ENCODE measurements around a stretch of chr16.

DNA sequence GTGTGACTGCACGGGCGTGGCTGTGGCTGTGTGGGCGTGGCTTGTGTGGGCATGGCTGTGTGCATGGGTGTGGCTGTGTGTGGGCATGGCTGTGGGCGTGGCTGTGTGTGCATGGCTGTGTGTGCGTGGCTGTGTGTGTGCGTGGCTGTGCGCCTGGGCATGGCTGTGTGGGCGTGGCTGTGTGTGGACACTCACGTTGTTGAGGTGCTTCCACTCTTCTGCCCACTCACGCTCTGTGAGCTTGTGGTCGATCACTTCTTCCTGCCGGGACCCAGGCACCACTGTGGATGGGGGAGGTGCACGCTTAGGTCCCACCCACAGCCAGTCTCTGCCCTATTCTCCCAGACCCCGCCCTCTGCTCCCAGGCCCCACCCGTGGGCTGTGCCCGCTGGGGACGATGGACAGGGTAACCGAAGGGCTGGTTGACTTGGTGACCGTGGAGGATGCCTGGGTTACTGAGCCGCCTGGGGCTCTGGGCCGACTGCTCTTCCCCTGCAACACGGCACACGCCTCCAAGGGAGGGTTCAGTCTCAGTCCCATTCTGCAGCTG is 16.1 kb upstream of the PABPN1L start:
- RRBS: no CpG with 5 or more reads among the region's 23 CpGs

DNA sequence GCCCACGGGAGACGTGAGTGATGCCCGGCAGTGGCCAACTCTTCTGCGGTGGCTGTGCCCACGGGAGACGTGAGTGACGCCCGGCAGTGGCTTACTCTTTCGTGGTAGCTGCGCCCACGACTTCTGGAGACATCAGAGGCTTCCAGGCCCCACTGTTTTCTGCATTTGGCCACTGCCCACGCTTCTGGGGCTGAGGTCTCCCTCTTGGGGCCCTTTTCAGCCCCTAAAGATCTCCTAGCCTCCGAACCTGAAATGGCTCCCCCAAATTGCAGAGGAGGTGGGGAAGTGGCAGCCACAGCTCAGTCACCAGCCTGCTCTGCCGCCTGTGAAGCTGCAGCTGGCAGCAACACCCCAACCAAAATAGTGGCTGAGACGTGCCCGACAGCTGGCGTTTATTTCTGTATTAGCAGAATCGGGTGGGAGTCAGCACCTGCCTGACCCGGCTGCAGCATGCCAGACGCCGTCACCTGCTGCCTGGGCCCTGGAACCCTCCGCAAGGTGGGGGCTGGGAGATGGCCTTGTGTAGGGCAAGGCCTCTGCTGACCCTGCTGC is 17.3 kb upstream of the PABPN1L start:
- RRBS: no CpG with 5 or more reads among the region's 22 CpGs

DNA sequence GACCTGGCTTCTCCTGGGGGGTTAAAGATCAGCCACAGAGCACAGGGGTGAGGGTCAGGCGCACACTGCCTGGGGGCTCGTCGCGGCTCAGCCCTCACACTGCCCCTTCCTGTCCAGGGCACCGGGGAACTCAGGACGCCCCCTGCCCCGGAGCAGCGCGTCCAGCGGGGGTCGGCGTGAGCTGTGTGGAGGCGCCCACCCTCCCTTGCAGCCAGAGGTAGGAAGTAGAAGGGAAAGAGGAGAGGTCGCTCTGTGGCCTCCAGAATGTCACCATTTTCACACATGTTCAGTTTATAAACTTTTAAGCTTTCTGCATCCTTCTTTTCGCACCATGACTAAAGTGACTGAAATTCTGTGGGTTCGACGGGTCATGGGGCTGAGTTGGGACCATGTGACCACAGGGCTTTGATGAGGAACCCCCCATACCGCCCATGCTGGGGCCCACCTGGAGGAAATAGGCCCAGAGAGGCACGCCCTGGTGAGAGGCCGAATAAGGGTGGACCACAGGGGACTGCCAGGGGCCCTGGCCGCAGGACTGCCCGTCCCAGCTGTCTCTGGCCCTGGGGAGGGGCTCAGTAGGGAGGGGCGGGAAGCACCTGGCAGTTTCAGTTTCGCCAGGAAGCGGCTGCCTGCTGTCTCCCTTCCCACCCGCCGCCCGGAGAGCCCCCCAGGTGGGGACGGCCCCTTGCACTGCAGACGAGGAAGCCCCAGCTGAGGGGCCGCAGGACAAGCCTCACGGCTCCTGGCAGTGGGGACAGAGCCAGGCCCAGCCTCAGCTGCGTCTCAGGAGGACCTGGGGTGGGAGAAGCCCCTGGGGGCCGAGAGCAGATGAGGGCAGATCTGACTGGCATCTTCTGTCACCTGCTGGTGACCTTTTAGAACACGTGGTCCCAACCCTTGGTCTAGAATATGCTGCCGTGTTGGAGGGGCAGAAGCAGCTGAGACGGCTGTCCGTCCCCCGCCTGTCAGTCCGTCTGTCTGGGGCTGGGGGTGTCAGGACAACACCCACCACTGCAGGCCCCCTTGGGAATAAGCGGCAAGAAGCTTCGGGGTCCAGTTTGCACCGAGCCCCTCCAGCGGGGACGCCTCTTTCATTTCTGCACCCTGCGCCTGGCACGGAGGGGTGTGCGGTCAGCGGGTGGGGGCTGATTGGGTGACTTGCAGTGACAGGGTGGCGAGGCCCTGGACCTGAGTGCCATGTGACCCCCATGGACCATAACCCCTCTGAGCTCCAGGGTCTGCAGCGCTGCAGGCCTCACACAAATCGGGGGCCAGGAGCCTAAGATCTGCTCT is 8.9 kb downstream of the CBFA2T3 start:
- RRBS: no CpG with 5 or more reads among the region's 52 CpGs

DNA sequence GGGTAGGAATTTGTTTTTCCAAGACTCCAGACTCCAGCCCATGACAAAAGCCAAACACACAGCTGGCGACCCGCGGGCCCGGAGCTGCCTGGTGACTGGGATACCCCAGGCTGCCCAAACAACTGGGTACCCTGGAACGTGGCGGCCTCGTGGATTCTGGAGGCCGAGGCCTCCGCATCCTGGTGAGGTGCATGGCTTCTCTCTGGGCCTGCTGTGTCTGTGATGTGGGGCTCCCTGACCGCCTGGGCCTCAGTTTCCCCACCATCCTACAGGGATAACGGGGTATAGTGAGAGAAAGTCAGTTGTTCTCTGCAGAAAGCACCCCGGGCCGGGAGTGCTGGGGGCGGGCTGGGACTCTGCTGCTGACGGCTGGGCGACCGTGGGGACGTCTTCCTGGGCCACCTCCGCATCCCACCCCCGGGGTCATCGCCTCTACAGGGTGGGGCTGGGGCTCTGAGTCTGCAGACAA is 15.1 kb upstream of the CBFA2T3 start:
- RRBS: 63% methylated on average over 6 of the region's 21 CpGs

- RRBS: no CpG with 5 or more reads among the region's 41 CpGs
Observed at GRCh38 chr16:89052273-89052847, 41.3 kb upstream of the ACSF3 start.

DNA sequence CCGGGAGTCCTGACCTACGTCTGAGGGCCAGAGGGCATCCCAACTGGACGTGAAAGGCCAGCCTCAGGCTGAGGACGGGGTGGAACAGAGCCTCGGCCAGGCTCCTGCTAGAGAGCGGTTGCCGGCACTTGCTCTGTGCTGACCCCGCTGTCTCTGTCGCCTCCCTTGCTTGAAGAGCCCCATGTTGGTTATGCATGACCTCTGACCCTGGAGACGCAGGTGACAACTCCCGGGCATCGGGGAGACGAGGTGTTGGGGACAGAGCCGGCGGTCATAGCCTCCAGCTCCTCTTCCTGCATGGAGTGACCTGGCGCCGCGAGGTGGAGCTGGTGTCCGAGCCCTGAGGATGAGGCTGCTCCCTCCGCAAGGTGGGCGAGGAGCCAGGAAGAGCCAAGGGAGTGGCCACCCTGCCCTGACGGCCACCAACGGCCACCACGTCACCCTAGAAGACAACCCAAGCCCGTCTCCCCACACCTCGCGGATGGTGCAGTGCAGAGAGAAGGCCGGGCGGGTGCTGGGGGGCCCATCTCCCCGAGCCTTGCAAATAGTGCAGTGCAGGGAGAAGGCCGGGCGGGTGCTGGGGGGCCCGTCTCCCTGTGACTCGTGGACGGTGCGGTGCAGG is 40.3 kb upstream of the ACSF3 start:
- RRBS: 67% methylated on average over 4 of the region's 36 CpGs

DNA sequence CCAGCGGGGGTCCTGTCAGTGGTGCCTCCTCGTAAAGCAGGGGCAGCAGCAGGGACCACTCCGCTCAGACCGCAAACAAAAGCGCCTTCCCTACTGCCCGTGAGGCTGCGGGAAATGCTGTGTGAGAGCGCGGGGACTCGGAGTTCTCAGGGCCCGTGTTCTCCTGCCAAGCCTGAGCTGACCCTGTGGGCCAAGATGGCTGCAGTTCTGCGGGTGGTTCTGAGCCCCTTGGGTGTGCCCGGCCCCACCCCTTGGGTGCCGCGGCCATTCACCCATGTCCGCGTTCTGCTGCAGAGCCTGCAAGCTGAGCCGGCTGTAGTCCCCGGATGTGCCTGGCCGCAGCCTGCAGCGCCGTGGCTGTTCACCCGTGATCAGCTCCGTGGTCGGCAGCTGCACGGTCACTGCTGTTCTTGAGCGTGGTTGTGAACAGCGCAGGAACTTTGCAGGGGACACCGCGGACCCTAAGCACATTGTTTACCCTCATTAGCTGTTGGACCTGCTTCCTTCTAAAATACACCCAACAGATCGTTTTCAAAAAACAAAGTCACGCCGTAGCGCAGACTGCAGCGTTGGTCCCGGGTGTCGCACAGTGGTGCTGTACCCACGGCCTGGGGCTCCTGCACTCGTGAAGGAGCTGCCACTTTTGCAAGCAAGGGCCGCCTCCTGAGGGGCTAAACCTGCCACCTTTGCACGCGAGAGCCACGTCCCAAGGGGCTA is 20.1 kb downstream of the ACSF3 start:
- RRBS: no CpG with 5 or more reads among the region's 43 CpGs

GRCh38 chr16:89154157-89154740 is 17.3 kb upstream of the CDH15 start:
- RRBS: no CpG with 5 or more reads among the region's 20 CpGs

DNA sequence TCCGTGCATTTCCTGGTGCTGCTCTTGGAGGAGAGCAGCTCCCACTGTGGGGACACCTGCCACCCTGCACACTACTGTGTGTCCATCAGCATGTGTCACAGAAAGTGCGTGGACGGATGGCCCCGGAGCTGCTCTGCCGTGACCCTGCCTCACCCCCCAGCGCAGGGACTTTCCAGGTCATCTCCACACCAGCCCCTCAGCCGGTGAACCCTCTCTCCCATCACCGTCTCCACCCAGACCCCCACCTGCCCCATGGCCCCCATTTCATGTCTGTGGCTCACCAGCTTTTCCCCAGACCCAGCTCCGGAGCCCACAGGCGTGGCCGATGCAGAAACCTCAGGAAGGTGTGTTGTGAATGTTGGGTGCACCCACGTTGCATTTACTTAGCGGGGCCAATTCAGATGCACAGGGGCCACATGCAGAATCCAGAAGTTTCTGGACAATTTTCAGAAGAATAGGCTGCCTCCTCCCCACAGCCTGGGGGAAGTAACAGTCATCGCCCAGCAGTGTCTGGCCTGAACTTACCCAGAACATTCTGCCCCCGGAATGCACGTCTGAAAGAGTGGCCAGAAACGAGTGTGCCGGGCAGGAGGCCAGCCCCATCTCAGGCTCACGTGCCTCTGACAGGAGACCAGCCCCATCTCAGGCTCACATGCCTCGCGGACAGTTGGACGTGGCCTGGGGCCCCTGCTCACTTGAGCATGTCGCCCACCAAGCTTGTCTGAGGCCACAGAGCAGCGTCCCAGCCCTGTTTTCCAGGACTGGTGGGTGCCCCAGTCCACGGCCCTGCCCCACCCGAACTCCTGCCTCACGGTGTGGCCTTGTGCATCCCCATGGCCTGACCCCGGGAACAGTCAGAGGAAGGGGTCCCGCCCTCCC is 16.6 kb upstream of the CDH15 start:
- RRBS: 24% methylated on average over 8 of the region's 29 CpGs

DNA sequence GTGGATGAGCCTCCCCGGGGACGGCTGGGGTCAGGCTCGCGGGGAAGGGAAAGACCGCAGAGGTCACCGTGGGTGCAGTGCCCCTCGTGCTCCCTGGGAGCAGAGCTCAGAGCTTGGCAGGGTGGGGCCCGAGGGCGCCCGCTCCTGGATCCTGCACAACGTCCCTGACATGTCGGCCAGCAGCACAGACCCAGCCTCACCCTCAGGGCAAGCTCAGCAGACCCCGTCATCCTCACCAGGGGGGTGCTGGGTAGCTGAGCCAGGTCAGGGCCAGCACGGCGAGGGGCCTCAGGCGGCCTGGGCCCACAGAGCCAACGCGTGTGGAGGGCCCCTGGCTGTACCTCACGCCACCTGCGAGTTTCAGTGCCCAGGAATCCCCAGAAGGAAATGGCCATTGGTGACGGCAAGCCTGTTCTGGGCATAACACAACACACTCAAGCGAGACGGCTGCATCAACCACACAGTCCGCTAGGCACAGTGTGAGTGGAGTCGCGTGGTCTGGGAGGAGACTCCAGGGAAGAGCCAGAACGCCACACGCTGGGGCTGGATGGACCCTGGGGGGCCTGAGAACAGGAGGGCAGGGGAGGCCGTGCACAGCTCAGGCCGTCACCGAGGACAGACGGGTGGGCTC is 60.2 kb downstream of the ZNF778 start:
- RRBS: no CpG with 5 or more reads among the region's 32 CpGs

DNA sequence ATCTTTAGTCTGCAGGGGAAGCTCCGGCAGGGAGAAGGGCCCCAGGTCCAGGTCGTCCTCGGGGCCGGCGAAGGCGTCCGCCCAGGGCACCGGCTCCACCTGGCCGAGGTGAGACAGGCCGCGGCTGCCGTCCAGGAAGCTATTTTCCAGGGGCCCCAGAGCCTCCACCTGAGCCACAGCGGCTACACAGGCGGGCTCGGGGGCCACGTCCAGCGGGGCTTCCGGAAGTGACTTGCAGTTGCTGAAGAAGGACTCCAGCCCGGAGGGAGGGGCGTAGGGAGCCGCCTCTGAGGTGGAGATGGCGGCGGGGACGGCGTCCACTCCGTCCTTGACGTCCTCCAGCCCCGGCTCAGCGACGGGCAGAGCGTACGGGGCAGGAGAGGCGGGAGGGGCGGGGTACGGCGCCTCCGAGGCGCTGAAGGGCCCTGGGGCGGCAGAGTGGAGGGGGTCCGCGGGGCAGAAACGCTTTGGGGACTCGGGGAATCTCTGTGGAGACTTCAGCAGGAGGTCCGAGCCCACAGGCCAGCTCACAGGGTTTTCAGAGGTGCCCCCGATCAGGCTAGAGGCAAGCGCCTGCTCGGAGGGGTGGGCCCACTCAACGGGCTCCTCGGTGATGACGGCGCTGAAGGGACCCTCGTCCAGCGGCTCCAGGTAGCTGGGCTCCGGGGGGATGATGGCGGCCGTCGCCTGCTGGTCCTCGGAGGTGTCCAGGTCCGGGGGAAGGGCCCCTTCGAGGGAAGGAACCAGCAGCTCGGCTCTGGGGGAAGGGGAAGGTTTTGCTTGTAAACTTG is 62.8 kb downstream of the ZNF778 start:
- RRBS: 92% methylated on average over 11 of the region's 61 CpGs

- RRBS: no CpG with 5 or more reads among the region's 15 CpGs
Observed at GRCh38 chr16:89316069-89316791, 98.7 kb downstream of the ZNF778 start.

DNA sequence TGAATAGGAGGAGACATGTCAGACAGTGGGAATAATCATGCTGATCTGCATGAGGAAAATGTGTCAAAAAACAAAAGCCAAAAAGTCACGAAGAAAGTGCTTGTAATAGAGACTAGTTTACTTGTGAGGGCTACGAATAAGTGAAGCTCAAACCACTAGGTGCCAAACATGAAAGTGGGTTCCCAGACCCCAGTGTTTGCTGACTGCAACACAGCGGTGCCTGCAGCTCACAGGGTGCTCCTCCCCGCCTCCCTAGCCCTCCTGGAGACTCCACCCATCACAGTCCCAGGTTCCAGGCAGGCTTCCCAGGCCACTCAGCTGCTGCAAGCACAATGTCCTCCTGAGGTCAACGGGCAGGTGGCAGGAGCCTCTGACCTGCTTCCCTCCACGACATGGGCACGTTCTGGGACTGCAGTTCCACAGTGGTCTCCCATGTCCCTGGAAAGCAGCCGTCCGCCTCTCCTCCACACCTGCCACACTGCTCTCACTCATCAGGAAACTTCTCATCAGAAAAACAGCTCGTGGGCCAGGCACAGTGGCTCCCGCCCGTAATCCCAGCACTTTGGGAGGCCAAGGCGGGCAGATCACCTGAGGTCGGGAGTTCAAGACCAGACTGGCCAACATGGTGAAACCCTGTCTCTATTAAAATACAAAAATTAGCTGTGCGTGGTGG is 96.4 kb downstream of the ANKRD11 start:
- RRBS: no CpG with 5 or more reads among the region's 15 CpGs

- RRBS: no CpG with 5 or more reads among the region's 27 CpGs
Observed at GRCh38 chr16:89395720-89396729, 94.3 kb downstream of the ANKRD11 start.

DNA sequence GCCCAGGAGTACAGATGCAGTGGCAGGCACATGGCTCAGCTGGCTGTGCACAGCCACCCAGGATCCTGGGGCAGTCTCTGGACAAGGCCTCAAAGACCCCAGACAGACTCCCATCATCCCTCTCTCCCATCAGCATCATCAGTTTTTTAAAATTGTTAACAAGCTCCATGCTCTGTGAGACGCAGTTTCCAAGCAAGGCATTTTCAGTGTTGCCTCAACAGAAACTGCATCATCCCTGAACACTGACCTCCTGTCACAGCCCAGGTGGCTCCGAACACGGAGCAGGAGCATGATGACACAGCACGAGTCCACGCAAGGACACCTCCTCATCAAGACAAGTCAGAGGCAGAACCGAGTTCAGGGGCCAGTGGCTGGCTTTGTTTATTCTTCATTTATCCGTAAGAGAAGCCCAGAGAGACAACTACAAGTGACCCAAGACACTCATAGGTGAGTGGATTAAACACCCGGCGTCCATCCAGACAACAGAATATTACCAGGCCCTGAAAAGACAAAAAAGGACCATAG is 91.4 kb downstream of the ANKRD11 start:
- RRBS: no CpG with 5 or more reads among the region's 9 CpGs

GRCh38 chr16:89417230-89417867 is 73.0 kb downstream of the ANKRD11 start:
- RRBS: no CpG with 5 or more reads among the region's 11 CpGs

GRCh38 chr16:89438939-89439276 is 51.5 kb downstream of the ANKRD11 start:
- RRBS: no CpG with 5 or more reads among the region's 4 CpGs

DNA sequence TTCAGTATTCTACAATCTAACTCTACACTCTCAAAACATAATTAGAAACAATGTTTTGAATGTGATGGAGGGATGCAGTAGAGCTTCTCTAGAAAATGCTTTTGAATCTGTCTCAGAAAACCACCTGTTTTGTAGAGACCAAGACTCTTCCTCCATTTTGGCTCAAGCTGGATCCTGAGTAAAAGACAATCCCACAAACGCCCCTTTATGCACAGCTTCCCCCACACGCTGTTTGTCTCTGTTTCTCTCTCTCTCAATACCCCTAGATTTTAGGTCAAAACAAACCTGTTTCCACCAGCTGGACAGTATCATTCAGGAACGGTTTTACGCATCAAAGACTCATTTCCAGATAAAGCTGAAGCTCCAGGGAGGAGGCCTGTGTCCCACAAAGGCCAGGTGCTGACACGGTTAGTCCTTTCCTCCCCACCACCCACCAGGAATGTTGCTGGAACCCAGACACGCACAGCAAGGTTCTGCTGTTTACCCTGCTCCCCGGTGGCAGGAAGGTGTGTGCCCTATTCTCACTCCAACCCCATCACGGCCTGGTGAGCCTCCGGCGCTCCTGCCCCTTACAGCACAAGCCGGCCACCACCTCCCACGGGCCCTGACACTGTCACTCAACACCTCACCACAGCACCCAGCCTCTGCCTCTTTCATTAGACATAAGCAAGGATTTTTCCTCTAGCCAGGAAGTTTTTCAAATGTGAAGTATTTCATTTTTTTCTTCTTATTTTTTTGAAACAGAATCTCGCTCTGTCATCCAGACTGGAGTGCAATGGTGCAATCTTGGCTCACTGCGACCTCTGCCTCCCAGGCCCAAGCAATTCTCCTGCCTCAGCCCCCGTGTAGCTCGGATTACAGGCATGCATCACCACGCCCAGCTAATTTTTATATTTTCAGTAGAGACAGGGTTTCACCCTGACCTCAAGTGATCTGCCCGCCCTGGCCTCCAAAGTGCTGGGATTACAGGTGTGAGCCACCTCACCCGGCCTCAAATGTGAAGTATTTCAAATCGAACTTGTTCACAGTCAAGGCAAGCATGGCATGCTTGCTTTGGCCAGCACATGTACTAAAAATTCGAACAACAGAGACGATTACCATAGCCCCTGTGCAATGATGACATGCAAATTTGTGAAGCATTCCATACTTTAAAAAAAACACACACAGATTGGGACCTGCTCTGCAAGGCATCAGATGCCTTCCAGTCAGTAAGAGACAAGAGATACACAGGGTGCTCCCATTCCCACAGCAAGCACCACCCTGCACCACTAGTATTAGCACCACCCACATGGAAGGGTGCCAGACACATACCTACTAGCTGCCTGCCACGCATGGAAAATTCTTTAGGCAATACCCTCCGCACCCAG is 47.6 kb downstream of the ANKRD11 start:
- RRBS: 43% methylated on average over 3 of the region's 24 CpGs

DNA sequence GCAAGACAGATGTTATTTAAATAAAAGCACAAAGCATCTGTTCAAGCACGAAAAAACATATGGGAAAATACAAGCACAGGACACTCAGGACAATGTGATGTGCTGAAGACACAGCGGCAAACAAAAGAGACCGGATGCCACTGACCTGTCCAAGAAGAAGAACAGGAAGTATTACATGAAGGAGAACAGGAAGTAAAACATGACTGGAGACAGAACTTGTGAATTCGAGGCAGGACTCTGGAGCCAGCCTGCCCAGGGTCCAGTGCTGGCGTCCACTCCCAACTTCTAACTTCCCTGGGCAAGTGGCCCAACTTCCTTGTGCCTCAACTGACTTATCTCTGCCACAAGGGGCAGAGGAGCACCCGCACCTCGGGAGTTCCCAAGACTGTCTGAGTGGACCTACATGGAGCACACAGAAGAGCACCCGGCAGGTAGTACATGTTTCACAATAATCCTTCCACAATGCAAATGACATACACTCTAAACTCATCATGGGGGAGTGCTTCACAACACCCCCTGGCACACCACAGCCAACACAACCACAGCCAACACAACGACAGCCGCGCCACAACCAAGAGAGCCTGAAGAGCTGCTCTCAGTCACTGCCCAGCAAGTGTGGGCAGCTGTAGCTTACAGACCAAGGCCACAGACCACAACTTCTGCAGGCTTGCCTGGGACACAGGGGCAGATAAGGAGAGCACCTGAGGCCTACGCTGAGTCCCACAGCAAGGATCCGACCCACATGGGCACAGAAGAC is 36.6 kb downstream of the ANKRD11 start:
- RRBS: no CpG with 5 or more reads among the region's 13 CpGs

GRCh38 chr16:89461220-89461767 is 29.1 kb downstream of the ANKRD11 start:
- RRBS: no CpG with 5 or more reads among the region's 11 CpGs

Data from foreskin fibroblast (primary cell).